ENCODE results near the genes USP38, SMARCA5 and EDNRA.

DNA sequence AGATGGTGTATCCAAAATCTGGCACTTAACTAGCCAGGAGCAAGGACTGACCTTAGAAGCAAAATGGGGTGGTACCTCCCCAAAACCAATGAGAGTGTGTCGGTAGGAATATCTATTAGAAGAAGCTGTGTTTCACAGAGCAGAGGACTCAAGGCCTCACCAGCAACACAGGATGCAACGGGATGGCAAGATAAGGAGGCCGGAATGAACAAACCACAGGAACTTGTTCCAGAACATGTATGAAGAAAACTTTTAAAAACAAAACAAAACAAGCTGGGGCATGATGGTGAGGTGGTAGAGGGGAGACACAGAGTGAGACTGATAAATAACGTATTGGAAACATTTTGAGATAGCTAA lies 142.2 kb downstream of the INPP4B start:
- PRO-cap: bidirectional peak, plus-strand start at position 281 of the sequence, minus-strand start at position 169 of the sequence

DNA sequence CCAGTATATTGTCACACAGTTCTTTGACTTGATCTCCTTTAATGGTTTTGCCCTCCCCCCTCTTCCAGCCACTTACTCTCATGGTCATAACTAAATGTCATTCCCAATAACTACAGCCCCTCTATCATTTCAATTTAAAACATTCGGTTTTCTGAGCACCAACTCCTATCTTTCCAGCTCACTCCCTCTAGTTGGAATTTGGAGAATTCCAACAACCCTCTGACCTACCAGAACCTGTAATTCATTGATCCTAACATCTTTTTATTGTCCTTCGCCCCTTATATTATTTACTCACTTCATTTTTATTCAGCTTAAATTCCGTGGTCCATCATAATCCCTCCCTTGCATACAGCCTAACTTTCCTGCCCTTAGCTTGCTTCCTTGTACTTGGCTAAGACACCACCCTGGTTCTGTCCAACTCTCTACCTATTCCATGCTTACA lies 21.6 kb upstream of the USP38 start:
- PRO-cap: no peak

- PRO-cap: bidirectional peak, plus-strand start at chr4:143184917, minus-strand start at chr4:143184682
Observed at GRCh38 chr4:143184542-143185289, at the start of gene USP38. TSS of gene USP38 (plus strand) at chr4:143184917.

DNA sequence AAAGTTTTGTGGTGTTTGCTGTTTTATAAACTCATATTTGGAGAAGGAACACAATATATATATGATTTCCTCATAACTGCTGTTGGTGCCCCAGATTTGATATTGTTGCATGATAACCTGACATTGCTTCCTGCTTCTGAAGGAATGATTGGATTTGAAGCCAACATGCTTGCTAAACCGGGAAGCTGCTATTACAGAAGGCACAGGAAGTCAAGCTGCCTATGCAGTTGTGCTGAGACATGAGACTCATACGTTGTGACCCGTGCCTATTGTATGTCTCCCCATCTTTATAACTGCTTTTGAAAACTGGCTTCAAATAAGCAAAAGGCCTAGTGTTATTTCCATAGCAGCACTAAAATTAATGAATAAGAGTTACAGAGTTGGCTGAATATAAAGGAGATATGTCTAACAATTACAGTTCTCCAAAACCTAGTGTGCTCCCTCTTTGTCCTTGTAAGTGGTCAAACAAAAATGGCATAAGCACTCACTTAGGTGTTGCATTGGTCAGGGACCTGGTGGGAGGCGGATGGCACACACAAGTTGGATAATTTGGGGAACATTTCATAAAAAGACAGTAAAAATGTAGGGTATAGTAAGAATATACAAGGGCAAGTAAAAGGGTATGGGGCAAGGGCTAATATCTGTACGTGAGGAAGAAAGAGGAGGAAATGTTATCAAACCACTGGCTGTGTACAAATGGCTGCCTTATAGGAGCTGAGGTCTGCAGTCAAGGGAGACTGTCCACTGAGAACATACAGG lies 33.1 kb downstream of the GAB1 start:
- PRO-cap: no peak

DNA sequence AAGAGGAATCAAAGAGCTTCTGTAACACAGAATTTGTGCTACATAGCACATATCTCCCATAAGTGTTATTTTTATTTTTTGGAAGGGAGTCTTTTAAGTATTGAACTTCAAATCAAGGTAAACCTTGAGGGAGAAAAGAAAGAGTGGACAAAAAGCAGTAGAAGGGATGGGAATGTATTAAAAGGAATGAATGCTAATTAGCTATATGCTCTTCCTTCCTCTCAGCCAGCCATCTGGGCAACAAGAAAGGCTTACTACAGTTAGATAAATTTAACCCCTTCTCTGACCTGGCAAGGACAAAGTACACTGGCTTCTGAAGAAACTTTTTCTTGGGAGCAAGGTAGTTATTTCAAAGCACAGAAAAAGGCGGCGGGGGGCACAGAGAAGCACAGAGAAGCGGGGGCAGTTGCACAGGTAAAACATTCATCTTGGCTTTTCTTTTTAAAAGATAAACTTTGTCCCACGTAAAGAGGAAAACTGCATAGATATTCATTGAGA lies 54.6 kb downstream of the GAB1 start:
- PRO-cap: no peak

- PRO-cap: no peak
Observed at GRCh38 chr4:143406368-143406943, 69.8 kb downstream of the GAB1 start.

GRCh38 chr4:143436326-143436973 lies 77.1 kb upstream of the SMARCA5 start:
- PRO-cap: no peak

DNA sequence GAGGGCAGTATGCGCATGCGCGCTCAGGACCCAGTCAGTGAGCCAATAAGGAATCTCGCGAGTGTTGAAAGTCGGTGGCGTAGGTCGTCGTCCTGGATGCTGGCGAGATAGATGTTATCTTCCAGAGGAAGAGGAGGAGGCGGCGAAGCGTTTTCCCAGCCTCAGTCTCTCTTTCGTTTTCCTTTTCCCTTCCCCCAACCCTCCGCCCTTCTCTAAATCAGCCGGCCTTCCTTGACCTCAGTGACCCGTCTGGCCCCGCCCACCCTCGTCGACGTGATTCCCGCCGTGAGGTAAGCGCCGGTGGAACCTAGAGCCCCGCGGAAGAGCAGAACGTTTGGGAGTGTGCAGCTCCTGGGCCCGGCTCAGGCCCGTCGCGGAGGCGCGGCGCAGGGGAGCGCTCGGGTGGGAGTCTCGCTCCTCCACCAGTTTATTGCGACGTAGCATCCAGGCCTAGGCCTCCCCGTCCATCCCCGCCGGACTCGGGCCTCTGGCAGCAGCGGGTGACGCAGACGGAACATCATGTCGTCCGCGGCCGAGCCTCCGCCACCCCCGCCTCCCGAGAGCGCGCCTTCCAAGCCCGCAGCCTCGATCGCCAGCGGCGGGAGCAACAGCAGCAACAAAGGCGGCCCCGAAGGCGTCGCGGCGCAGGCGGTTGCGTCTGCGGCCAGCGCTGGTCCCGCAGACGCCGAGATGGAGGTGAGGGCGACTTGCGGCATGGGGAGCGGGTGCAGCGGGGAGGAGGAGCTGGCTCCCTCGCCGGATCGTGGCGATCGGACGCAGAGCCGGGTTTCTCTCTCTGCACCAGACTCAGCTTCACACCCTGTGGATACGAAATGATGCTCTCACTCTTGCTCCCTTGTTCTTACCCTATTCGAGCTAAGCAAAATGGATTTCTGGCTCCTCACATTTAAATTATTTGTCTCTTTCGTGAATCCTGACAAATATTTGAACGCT lies at the start of gene SMARCA5:
SMARCA5 (plus strand) TSS at position 297 of the 954 bp plus-strand sequence.
- PRO-cap: bidirectional peak, plus-strand start at position 124 of the sequence, minus-strand start outside the sequence; bidirectional peak, plus-strand start at position 320 of the sequence, minus-strand start at position 251 of the sequence

DNA sequence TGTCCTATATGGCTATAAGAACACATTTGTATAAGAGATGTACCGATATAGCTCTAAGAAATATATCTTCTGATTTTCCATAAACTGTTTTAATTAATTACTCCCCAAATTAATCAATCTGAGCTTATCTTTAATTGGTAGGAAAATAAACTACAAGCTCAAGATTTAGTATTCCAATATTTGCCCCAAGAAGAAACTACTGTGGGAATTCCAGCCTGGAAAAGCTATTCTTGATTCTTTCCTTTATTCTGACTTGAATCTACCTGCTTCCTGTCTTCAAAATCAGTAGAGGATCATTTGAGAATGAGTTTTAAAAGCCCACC lies 136.9 kb downstream of the HHIP start:
- PRO-cap: no peak

GRCh38 chr4:145098414-145099241 lies 517 bp downstream of the ABCE1 start:
- PRO-cap: unidirectional peak, minus-strand start at chr4:145098908

DNA sequence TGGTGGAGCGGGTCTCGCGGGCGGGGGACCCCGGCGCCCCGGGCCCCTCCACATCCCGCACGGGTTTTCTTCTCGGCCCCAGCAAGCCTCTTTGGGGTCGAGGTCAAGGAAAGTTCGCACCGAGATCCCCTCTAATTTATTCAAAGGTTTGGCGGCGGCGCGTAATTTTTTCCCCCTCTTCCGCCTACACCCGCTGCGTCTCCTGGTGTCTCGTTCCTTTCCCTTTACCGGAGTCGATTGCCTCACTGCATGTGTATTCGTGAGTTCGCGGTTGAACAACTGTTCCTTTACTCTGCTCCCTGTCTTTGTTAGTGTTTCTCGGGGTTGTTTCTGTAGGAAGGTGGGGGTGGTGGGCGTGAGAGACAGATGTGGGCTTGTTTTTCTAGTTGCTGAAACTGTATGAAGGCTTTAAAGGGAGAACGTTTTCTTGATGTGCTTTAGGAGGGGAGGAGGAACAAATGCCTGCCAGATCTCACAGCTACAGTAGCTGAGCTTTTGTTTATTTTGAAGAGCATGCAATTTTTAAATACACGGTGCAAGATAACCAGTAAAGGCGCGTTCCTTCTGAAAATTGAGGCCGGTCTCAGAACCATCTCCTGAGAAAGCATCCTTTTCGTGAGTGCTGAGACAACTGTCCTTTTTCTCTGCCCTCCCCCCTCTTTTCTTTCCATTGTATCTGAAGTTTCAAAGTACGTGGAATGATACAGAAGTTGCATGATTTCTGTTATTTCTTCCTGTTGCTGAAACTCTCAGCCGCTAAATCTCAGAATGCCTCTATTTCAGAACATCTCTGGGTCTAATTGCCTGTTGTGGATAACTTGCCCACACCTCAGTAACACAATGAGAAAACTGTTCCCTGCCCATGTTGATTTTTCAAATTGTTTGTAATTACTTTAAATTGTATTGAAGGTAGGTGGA lies 1.2 kb downstream of the SMAD1 start:
- PRO-cap: bidirectional peak, plus-strand start at position 250 of the sequence, minus-strand start at position 239 of the sequence

DNA sequence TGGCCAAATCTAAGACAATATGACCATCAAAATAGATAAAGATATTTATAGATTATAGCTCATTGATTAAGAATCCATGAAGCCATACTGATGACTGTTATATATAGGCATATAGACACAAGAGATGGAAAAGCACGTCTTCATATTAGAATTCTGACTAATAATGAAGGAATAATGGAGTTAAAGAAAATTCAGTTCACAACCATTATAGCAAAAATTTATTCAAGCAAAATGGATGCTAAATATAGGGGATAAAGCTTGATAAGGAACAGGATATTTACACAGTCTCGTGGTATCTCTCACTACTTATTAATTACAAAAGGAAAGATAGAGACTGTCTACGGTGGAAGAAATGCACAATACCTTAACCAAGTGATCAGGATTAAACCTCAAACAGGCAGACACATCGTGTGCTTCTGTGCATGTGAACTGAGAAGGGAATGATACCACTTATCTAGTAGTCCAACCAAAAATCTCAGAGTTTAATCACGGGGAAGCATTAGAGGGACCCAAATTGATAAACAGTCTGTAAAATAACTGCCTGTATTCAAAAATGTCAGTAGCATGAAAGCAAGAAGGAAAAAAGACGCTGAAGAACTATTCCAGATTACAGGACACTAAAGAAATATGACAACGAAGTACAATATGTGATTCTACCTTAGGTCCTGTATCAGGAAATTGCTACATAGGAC lies 55.0 kb downstream of the SMAD1 start:
- PRO-cap: no peak

- PRO-cap: bidirectional peak, plus-strand start at chr4:145937280, minus-strand start at chr4:145937290; bidirectional peak, plus-strand start at chr4:145937638, minus-strand start at chr4:145937491
Observed at GRCh38 chr4:145937100-145938086, 1.2 kb downstream of the ZNF827 start.

DNA sequence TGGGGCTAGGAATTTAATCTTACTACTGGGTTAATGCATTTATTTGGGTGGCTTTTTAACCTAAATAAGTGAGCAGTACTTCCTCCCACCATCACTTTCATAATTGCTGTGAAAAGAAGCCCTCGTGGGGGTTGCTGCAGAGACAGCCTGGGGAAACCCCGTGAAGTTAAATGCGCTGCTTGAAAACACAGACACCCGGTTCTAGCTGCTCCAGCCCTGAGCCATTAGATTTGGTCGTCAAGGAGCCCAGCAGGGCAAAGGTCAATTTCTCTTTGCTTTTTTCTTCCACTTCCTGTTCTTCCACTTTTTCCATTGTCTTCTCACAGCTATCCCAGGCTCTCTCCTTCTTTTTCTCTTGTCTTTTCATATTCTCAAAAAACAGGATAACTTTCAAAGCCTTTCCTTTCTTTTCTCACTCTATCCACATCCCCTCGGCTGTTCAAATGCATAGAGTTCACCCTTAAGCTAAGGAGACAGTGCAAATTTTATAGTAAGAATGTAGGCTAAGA lies 91.4 kb upstream of the ZNF827 start:
- PRO-cap: no peak

DNA sequence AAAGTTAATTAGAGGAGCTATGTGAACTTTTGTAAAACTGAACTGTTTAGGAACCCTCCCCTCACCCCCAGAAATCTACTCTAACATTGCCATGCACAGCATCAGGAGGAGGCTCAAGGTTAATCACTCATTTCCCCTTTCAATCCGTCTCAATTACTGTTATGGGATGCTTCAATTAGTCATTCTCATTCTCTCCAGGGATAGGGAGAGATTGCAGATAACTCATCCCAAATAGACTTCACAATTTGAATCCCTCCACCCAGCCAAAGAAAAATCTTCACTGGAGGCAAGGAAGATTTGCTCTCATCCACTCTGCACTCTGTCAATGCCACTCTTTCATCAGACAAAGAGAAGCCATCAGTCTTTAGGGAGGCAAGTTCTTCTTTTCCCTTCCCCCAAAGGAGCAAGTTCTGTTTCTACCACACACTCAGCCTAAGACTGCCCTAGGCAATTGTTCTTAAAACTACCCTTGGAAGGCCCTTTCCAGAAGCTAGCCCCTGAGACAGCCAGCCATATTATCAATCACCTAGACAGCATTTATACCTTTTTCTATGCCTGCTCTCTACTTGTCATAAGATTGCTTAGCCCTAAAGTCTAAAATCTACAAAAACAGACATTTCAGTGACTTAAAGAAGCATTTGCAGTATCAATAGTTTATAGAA lies 140.3 kb downstream of the SLC10A7 start:
- PRO-cap: no peak

DNA sequence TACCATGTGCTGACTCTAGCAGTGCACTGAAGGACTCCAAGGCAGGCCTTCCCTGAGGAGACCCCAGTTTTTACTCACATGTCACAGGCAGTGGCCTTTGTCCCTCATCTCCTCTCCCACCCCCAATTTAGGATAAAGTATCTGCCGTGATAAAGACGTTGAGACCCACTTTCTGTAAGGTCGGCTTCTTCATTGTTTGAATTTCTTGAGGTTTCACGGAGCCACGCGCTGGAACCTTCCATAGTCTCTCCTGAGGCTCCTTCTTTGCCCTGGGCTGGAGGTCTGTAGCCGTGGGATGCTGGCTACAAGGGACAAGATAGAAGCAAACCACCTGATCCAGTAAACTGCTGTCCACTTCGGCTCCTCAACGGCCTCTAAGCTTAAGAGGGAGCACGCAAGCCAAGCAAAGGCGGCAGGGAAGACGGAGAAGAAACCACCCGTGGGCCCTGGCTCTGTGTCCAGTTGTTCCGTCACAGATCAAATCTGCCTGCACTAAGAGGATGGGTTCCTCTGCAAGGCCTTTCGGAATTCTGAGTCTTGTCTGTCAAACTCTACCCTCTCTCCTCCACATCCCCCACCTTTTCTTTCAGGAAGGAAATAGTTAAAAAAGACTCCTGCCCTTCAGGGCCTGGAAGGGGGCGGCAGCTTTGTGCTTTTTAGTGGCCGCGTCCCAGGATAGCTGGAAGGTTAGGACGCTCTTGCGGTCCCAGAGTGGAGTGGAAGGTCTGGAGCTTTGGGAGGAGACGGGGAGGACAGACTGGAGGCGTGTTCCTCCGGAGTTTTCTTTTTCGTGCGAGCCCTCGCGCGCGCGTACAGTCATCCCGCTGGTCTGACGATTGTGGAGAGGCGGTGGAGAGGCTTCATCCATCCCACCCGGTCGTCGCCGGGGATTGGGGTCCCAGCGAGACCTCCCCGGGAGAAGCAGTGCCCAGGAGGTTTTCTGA lies at the start of gene EDNRA:
EDNRA (plus strand) TSS at position 815 of the 944 bp plus-strand sequence.
- PRO-cap: unidirectional peak, plus-strand start at position 776 of the sequence

DNA sequence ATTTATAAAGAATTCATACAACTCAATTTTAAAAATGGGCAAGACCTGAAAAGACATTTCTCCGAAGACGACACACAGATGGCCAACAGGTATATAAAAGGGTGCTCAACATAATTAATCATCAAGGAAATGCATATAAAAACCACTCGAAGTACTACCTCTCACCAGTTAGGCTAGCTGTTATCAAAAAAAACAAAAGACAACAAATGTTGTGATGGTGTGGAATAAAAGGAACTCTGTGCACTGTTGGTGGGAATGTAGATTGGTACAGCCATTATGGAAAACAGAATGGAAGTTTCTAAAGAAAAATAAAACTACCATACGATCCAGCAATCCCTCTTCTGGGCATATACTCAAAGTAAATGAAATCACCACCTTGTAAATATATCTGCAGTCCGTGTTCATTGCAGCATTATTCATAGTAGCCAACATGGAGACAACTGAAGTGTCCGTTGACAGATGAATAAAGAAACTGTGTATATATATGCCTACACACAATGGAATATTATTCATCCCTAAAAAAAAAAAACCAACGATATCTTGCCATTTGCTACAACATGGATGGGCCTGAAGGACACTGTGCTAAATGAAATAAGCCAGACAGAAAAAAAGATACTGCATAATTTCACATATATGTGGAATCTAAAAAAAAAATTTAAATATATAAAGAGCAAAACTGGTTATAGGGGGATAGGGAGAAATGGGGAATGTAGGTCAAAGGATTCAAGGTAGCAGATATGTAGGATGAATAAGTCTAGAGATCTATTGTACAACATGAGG lies 19.7 kb downstream of the TMEM184C start:
- PRO-cap: no peak

GRCh38 chr4:147837247-147837769 lies 105.4 kb downstream of the ARHGAP10 start:
- PRO-cap: no peak

DNA sequence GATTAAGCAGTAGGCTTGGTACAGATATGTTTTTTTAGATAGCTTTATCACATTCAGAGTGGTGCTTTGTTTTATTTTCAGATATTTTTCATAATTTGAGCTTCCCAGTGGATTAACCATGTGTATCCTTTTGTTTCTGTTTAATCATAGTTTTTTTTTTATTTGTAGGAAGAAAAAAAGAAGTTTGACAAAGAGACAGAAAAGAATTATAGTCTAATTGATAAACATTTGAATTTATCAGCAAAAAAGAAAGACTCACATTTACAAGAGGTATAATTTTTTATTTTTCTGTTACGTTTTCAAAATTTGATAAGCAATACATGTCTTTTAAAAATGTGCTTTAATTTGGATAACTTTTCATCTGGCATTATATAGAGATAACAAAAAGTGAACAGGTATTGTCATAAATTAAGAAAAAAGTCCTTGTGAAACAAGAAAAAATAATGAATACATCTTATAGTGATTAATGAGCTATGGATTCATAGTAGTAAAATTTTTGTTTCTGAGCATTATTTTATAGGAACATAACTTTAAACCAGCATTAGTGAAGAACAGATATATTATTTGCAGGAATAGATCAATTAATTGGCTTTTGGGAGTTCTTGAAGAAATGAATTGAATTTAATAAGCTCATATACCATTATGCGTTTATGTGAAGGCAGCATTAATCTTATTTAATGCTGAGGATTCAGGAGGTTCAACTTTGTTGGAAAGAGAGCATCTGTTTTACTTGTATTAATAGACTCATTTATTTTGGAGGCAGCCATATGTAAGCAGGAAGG lies 125.7 kb downstream of the ARHGAP10 start:
- PRO-cap: no peak

GRCh38 chr4:147879107-147879509 lies 147.2 kb downstream of the ARHGAP10 start:
- PRO-cap: no peak